ENCODE measurements around a stretch of chr22.

- PRO-cap, 2 experiments, result no peak in any of the 2 experiments
- RAMPAGE, long total RNA, 4 experiments, result no peak in any of the 4 experiments
Observed at GRCh38 chr22:20550768-20551902, 43.7 kb downstream of the MED15 start.

- PRO-cap, 2 experiments, result no peak in any of the 2 experiments
- RAMPAGE, long total RNA, 4 experiments, result no peak in any of the 4 experiments
Observed at GRCh38 chr22:20551903-20552919, 44.8 kb downstream of the MED15 start.

- PRO-cap, 2 experiments, result no peak in any of the 2 experiments
- RAMPAGE, long total RNA, 4 experiments, result no peak in any of the 4 experiments
Observed at GRCh38 chr22:20563113-20563754, 55.8 kb downstream of the MED15 start.

DNA sequence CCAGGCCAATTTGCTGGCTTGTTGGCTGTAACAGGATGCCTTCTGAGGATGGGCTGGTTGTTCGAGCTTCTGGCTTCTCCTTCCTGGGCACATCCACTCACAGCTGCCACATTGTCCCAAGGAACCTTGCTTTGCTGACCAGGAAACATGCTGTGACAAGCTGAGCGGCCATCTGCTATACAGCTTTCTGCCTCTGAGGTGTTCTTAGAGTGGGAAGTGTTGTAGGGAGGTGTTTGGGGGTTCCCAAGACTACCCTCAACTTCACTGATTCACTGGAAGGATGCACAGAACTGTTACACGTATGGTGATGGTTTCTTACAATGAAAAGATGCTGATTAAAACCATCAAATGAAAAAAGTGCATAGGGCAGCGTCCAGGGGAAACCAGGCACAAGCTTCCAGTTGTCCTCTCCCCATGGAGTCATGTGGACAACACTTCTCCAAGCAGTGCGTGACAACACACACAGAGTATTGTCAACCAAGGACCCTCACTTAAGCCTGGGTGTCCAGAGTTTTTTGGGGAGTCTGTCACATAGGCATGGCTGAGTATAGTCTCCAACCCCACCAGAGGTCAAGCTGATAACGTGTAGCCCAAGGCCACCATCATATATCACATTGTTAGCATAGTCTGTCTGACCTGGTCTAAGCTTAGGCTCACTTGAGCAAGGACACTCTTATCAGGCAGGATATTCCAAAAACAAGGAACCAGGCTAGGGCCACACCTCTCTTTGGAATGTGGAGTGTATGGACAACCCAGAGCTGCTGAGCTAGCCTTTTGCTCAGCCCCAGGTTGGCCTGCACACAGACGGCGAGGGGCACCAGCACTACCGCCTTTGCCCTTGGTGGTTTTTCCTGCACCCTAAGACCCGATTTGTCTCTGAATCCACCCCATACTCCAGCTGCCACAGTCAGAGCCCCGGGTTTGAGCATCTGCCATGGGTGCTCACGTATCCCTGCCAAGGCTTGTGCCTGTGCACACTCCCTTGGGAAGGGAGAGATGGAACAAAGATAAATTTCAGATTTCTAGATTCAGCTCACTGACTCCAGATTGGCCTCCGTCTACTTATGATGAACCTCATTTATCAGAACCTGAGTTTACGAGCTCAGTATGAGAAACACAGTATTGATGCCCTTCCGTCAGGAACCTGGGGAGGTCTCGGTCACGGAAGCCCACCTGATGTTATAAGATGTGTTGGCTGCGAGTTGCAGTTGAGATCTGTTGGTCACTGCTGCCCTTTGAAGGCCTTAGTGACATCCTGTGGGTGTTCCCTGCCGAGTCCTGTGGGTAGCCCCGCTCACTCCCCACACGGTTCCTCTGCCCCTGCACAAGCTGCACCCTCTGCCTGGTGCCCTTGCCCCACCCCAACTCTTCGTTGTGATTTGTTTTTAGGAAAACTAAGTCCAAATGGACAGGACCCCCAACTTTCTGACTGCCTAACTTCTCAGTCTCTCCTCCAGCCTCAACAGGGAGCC is 7.1 kb downstream of the SNAP29 start:
- PRO-cap, 2 experiments, result no peak in any of the 2 experiments
- RAMPAGE, long total RNA, 4 experiments, result start-site peak on the plus strand in 1 of 4 experiments, centred at position 749 of the sequence, 6 reads per replicate

DNA sequence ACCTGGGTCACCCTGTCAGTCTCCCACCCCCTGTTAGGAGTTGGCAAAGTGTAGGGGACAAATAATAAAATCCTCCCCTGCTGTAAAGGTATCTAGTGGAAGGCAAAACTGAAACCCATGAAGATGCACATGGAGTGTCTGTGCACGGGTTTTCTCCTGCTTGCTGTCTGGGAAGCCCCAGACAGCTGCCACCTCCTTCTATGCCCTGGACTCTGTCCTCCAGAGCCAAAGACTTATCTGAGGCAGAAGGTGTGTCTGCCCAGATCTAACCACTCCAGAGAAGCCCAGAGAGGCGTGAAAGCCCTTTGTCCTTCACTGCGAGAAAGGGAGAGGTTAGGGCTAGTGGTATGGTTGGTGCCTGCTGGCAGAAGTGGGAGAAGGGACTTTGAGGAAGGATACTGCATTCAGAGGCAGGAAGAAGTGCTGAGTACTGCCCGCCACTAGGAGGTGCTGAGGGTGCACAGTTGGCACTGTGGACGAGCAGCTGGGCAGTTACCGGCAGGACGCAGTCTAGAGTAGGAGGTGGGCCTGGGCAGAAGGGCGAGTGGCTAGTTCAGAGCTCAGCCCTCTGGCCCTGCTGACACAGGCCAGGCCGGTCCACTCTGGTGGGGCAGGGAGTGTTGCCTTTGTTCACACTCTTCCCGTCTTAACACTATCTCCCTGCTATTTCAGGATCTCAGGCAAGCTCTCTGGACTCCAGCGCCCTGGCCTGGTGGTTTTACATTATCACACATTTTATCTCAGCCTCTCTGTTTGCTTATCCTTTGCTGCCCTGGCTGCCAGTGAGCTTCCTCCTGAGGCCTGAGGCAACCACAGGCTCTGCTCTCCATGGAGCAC is 26.6 kb downstream of the SNAP29 start:
- PRO-cap, 2 experiments, result no peak in any of the 2 experiments
- RAMPAGE, long total RNA, 4 experiments, result no peak in any of the 4 experiments

- PRO-cap, 2 experiments, result no peak in any of the 2 experiments
- RAMPAGE, long total RNA, 4 experiments, result no peak in any of the 4 experiments
Observed at GRCh38 chr22:20938015-20939015, 21.1 kb downstream of the CRKL start.

GRCh38 chr22:20965307-20965969 is 1.6 kb upstream of the AIFM3 start:
- PRO-cap, 2 experiments, result no peak in any of the 2 experiments
- RAMPAGE, long total RNA, 4 experiments, result no peak in any of the 4 experiments

DNA sequence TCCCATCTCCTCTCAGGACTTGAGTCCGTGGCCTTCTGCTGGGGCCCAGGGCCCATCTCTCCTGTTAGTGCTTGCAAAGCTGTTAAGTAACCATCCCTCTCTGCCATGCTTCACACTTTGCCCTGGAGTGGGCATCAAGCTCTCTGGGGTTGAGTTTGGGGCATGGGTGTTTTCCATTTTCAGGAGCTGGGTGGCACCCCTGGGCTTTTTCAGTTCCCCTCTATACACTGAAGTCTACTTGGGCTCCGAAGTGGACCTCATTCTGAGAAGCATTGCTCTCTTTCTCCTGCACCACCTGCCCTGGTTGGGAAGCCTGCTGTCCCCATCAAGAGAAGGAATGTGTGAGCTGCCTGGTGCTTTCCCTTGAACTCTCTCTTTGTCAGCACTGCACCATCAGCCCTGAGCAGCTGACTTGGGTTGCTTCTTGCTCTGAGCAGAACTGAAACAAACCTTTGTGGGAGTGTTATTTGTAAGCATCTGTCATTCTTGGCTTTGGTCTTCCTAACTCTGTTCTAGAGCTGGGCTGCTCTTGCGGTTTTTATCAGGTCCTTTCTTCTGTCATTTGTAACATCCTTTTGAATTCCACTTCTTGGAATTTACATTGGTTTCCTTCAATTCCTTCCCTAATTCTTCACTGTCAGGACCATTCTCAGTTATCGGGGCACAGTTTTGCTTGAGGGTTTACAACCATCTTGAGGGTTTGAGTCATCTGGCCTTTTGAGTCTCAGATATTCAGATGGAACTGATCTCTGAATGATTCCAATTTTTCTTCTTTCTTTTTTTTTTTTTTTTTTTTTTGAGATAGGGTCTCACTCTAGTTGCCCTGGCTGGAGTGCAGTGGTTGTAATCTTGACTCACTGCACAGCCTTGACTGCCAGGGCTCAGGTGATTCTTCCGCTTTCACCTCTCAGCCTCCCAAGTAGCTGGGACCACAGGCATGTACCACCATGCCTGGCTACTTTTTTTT is 20.5 kb downstream of the UBE2L3 start:
- PRO-cap, 2 experiments, result no peak in any of the 2 experiments
- RAMPAGE, long total RNA, 4 experiments, result no peak in any of the 4 experiments

- PRO-cap, 2 experiments, result no peak in any of the 2 experiments
- RAMPAGE, long total RNA, 4 experiments, result no peak in any of the 4 experiments
Observed at GRCh38 chr22:21628946-21629654, 722 bp downstream of the YDJC start.

DNA sequence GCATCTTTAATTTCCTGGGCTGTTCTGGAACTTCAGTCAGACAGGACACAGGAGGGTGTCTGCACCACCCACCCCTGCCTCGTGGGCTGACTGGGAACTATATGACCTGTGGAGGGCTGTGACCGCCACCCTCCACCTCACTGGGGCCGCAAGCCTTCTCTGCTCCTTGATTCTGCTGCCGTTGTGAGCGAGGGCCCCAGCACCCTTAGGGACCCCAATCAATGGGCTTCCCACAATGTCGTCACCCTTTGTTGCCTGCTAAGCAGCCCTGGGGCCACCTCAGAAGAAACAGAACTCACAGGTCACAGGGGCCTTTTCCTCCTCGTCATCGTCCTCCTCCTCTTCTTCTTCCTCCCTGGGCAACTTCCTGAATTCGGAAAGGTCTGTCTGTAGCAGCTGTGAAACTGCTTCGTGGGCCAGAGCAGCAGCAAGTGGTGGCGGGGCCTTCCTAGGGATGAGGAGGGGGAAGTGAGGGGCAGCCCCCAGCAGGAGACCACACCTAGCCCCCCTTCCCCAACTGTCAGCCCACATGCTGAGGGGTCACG is 13.3 kb downstream of the PPM1F start:
- PRO-cap, 2 experiments, result no peak in any of the 2 experiments
- RAMPAGE, long total RNA, 4 experiments, result no peak in any of the 4 experiments

DNA sequence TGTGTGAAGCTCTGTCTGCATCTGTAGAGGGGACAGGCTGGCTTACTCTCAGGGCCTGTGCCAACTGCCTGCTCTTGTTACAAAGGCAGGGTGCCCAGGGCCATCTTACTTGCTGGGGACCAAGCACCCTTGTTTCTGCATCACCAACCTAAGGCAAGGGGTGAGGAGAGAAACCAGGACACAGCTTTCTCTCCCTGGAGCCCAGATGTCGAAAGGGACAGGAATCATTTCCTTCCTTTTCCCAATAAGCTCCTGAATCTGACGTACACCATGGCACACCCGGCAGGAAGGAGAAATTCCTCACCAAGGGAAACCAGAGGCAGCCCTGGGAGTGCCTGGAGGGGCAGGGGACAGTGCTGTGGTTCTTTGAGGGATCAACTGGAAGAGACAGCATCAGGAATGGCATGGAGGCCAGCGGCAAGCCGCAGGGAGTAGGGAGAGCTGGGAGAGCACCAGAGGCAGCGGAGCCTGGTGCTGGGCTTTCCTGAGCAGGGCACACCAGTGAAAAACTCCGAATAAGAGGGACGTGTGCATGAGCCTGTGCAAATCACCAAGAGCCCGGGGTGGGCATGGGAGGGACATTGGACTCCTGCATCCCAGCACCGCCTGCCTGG is 3.4 kb downstream of the PPM1F start:
- PRO-cap, 2 experiments, result peak in 1 of 2 experiments; most common plus-strand start position 330 of the sequence (in 1); most common minus-strand start position 210 of the sequence (in 1)
- RAMPAGE, long total RNA, 4 experiments, result no peak in any of the 4 experiments

DNA sequence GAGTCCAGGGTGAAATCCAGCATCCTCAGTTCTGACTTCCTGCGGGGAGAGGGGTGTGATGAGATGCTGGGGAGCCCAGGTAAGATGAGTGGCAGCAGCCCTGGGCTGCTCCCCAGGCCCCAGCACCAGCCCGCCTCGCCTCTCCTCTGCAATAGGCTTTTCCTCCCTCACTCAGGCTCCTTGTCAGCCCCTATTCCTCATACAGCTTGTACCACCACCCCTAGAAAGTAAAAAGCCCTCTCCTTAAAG is 12.1 kb upstream of the TOP3B start:
- PRO-cap, 2 experiments, result no peak in any of the 2 experiments
- RAMPAGE, long total RNA, 4 experiments, result no peak in any of the 4 experiments

DNA sequence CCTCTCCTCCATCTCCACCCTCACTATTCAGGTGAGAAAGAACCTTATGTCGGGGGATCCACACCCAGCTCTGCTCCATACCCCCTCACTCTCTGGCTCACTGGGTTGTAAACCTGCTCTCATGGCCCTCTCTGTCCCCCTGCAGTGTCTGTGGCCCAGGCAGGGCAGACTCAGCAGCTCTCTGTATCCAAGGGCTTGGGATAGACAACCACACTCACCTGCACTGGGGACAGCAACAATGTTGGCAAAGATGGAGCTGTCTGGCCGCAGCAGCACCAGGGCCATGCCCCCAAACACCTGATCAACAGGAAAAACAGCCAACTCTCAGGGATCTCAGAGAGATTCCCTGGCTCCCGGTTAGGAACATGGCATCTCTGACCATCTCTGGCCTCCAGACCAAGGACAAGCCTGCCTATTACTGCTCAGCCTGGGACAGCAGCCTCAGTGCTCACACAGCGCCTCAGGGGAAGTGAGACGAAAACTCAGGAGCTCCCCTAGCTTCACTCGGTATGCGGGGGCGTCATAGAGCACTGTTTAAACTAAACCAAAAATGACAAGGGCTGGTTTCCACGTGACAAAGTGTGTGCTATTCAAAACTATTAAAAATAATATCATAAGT is 61.0 kb upstream of the TOP3B start:
- PRO-cap, 2 experiments, result no peak in any of the 2 experiments
- RAMPAGE, long total RNA, 4 experiments, result no peak in any of the 4 experiments

- PRO-cap, 2 experiments, result peak in 2 of 2 experiments; most common plus-strand start chr22:22298142 (in 2); most common minus-strand start chr22:22298087 (in 1)
- RAMPAGE, long total RNA, 4 experiments, result start-site peak on the plus strand in 4 of 4 experiments, at chr22:22298131-22298196 at its widest, 378 to 1,359 reads per replicate; start-site peak on the minus strand in 3 of 4 experiments, at chr22:22297894-22298093 at its widest, 8 to 55 reads per replicate
Observed at GRCh38 chr22:22297521-22298826, 53.4 kb downstream of the VPREB1 start.

DNA sequence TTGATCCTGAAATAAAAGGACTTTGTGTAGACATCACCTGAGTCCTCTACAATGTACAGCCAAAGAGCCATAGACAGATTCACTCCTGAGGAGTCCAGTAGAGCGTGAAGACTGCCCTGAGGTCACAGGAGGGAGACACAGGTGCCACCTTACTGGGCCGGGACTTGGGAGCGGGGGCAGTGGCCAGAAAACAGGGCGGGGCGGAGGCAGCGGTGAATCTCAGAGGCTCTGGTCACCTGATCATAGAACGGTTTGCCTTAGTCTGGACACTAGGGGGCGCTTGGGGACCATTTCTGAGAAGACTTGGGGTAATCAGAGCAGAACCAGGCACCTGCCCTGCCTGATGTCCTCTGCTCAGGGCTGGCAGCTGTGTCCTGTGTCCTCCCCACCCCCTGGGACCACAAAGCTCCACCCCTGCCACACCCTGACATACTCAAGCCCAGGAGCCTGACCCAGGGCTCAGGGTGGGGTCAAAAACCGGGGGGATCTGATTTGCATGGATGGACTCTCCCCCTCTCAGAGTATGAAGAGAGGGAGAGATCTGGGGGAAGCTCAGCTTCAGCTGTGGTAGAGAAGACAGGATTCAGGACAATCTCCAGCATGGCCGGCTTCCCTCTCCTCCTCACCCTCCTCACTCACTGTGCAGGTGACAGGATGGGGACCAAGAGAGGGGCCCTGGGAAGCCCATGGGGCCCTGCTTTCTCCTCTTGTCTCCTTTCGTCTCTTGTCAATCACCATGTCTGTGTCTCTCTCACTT is 112.8 kb downstream of the VPREB1 start:
- PRO-cap, 2 experiments, result no peak in any of the 2 experiments
- RAMPAGE, long total RNA, 4 experiments, result start-site peak on the plus strand in 3 of 4 experiments, centred at positions 550 to 597 of the sequence, 50 to 785 reads per replicate

- PRO-cap, 2 experiments, result no peak in any of the 2 experiments
- RAMPAGE, long total RNA, 4 experiments, result start-site peak on the plus strand in 2 of 4 experiments, at chr22:22369604-22369617 at its widest, 34 to 277 reads per replicate
Observed at GRCh38 chr22:22369122-22369784, 124.7 kb downstream of the VPREB1 start.

GRCh38 chr22:22711133-22711850 is 66.9 kb downstream of the GGTLC2 start:
- PRO-cap, 2 experiments, result no peak in any of the 2 experiments
- RAMPAGE, long total RNA, 4 experiments, result no peak in any of the 4 experiments

GRCh38 chr22:22714762-22715248 is 70.4 kb downstream of the GGTLC2 start:
- PRO-cap, 2 experiments, result no peak in any of the 2 experiments
- RAMPAGE, long total RNA, 4 experiments, result no peak in any of the 4 experiments

- PRO-cap, 2 experiments, result no peak in any of the 2 experiments
- RAMPAGE, long total RNA, 4 experiments, result no peak in any of the 4 experiments
Observed at GRCh38 chr22:22753420-22753928, 109.1 kb downstream of the GGTLC2 start.

GRCh38 chr22:22792136-22792607 is 95.4 kb upstream of the IGLL5 start:
- PRO-cap, 2 experiments, result no peak in any of the 2 experiments
- RAMPAGE, long total RNA, 4 experiments, result no peak in any of the 4 experiments

All from upper lobe of left lung (tissue), 5 donors.